HCT116 (cell line): ENCODE measurements around a stretch of chr1.

- RRBS: no CpG with 5 or more reads among the region's 1 CpG
These were observed 35.3 kb downstream of the PLPP3 start for GRCh38 chr1:56544007-56544485.

- RRBS: no CpG with 5 or more reads among the region's 4 CpGs
These were observed 55.6 kb downstream of the C8B start for GRCh38 chr1:56910167-56910689.

DNA sequence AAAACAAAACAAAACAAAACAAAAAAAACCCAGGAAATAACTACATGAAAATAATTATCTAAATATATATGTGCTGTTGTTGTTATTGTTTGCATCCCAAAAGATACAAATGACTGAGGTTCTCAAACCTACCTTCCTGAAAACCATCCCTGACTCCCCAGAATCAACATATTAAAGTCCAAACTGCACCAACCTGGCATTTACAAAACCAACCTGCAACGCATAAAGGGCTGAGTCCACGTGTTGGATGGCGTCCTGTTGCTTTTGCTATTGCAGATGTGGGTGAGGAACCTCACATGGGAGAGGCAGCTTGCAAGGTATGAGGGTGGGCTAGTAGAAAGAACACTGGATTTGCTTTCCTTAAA is 1.5 kb upstream of the C8B start:
- RRBS: no CpG with 5 or more reads among the region's 3 CpGs

GRCh38 chr1:57271069-57271754 is 152.6 kb downstream of the DAB1 start:
- RRBS: no CpG with 5 or more reads among the region's 7 CpGs

DNA sequence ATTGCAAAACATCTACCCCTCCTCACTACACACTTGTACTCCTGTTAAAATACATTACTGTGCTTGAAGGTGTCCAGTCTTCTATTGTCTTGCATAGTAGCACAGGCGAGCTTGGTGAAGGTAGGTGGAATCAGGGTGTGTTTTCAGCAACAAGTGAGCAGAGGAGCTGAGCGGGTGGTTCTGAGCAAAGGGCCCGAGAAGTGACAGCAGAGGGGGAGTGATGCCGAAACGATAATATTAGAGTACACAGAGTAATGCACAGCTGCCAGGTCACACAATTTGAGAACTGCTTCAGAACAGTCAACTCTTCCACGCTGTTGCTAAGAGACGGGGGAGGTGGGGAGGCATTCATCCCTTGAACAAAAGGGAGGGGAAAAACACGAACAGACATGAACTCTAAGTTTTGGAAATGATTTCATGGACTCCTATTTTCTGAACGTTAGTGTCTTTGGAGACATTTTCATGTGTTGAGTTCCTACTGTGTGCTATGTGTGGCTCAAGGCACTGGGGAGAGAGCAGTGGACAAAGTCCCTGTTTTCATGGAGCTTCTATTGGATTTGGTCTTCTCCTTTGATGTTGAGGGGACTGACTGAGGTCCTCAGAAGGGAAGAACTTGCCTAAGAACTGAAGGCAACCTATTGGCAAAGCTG is 30.6 kb downstream of the JUN start:
- RRBS: no CpG with 5 or more reads among the region's 9 CpGs

- RRBS: no CpG with 5 or more reads among the region's 5 CpGs
These were observed 65.0 kb upstream of the JUN start for GRCh38 chr1:58848891-58849236.

GRCh38 chr1:58941669-58942079 is 157.8 kb upstream of the JUN start:
- RRBS: no CpG with 5 or more reads among the region's 3 CpGs

DNA sequence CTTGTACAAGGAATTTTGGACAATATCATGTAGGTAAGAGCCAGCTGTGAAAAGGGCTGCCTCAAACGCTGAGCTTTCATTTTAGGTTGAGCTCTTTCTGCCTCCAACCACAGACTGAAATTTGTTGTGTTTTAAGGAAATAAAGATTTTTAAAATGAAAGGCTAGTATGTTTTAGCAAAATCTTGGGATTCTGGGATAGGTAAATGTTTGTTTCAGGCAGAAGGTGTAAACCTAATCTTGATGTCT is 230.3 kb upstream of the JUN start:
- RRBS: no CpG with 5 or more reads among the region's 1 CpG

DNA sequence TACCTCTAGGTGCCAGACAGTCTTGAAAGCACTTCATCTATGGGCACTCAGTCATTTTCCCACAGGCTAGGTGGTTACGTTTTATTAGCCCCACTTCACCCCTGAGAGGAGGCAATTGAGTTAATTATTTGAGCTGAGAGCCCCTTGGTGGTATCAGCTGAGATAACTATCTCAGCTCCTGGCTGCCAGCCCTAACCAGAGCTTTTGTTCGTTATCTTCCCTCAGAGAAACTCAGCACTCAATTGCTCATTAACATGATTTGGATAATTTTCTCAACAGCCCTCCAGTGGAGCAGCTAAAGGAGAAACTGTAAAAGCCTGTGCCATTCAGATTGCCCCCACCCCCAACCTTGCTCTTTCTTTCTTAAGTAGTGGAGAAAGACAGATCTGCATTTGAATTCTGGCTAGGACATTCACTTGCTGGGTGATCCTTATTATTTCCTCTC is 218.8 kb upstream of the FGGY start:
- RRBS: no CpG with 5 or more reads among the region's 2 CpGs

DNA sequence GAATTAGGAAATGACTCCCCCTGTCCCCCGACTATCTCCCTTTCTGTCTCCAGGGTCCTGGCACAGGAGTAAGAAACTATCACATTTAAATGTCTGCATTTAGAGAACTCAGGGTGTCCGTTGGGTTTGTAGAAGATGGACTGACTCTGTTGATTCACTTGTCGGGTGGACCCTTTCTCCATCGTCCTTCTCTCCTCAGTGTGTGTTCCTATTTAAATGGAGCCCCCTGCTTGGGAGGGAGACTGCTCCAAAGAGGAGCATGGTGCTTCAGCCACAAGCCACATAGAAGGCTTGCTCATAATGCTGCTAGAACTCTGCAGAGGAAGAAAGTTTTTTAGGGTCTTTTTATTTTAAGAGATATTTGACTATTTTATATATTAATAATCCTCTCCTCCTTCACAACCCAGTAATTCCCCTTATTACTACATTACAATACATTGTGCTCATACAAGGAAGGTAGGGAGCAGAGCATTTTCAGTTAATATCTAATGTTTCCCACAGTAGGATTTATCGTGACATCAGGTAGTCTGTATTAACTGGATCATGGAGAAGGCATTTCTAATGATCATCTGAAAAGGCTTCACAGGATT is 13.7 kb downstream of the FGGY start:
- RRBS: no CpG with 5 or more reads among the region's 5 CpGs

DNA sequence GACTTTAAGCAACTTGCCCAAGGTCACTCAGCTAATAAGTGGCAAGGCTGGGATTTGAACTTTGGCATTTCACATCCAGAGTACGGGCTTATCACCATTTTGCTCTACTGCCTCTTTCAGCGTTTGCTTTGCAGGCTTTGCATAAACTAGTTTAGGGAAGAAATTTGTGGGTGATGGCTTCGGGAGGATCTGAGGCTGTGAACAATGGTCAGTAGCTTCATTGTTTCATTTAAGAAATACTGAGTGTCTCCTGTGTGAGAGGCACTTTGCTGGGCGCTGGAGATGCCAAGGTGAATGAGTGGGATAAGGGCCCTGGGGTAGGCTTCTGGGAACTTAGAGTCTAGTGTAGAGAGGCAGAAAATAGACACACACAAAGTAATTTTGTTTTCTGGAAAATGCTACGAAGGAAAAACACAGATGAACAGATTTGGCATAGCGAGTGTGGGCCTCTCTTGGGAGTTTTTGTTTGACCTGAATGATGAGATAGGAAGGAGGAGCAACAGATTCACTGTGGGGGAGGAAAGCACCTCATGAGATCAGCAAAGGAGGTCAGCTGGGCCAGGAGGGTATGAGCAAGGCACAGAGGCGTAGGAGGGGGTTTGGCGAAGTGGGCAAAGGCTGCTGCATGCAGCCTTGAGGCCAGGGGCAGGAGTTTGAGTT is 57.7 kb downstream of the FGGY start:
- RRBS: no CpG with 5 or more reads among the region's 8 CpGs

GRCh38 chr1:59375204-59375765 is 78.4 kb downstream of the FGGY start:
- RRBS: no CpG with 5 or more reads among the region's 4 CpGs

DNA sequence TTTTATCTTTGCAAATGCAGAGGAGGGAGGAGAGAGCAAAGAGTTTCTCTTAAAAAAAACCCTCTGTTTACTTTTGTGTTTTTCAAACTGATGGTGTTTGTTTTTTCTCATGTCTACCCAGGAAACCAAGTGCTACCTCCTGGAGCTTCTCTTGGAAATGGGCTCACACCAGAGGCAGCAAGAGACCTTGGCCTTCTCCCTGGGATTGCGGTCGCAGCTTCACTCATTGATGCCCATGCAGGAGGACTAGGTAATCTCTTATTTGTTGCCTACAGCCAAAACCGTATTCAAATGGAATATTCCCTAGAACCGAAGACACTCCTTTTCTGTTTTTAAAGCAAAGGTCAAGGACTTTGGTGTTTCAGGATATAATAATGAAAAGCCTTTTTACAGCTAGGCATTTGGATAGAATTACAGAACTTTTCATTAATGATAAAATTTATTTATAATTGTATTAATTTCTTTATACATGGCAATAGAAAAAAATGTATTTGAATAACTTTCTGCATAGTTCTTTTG is 215.4 kb downstream of the FGGY start:
- RRBS: no CpG with 5 or more reads among the region's 4 CpGs

DNA sequence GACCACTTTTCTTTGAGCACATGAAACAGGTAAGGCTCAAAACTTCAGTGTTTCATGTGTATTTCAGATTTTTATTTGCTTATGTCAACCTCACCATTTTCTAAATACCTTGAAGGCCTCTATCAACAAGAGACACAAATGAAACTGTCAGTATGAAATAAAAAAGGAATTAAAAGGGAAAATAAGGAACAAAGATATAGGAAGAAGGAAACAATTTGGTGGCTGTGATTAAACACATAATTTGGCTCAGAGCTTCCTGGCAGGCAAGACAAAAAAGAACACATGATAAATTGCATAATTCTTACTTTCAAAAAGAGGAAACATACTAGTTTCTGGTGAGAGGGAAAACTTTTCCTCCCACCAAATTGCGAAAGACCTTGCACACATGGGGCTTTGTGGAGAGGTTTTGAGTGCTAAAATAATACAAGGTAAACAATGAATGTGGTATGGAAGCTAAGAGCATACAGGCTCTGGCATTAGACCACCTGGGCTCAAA is 140.3 kb upstream of the HOOK1 start:
- RRBS: no CpG with 5 or more reads among the region's 1 CpG

- RRBS: no CpG with 5 or more reads among the region's 1 CpG
These were observed 81.3 kb upstream of the HOOK1 start for GRCh38 chr1:59733361-59734021.

GRCh38 chr1:60825384-60826120 is 256.8 kb upstream of the NFIA start:
- RRBS: no CpG with 5 or more reads among the region's 3 CpGs

DNA sequence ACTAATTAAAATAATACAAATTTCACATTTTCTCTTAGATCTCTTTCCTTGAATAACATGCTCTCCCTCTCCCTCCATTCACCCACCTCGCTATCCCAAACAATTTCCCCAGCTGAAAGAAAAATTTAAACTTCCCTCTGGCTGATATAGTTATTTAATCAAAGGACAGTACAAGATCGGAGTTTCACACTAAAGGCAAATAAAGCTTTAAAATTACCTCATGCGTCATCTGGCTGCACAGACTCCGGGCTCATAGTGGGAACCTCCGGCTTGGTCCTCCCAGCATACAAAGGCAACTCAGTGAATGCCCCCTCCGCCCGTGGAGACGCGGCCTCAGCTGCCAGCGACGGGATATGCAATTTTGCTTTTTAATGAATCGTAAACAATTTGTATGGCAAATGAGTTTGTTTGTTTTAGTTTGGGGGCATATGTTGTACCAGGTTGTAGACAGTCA is 214.6 kb upstream of the NFIA start:
- RRBS: no CpG with 5 or more reads among the region's 12 CpGs

GRCh38 chr1:60997531-60997730 is 84.9 kb upstream of the NFIA start:
- RRBS: no CpG with 5 or more reads among the region's 3 CpGs

DNA sequence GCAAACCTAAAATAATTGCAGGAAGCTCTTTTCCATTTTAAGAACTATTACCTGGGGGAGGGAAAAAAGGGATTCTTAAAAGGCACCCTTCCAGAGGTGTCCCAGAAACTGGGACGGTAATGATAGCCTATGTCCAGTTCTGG is 1.1 kb upstream of the NFIA start:
- RRBS: no CpG with 5 or more reads among the region's 1 CpG

- RRBS: no CpG with 5 or more reads among the region's 6 CpGs
These were observed 34.1 kb downstream of the NFIA start for GRCh38 chr1:61116400-61116897.